ENCODE results near the genes IGFL2 and PRKD2.

- PRO-cap: bidirectional peak, plus-strand start at chr19:46132809, minus-strand start at chr19:46132544
- RAMPAGE, long total RNA: no peak
These were observed 7.9 kb upstream of the IGFL3 start for GRCh38 chr19:46132336-46132747.

DNA sequence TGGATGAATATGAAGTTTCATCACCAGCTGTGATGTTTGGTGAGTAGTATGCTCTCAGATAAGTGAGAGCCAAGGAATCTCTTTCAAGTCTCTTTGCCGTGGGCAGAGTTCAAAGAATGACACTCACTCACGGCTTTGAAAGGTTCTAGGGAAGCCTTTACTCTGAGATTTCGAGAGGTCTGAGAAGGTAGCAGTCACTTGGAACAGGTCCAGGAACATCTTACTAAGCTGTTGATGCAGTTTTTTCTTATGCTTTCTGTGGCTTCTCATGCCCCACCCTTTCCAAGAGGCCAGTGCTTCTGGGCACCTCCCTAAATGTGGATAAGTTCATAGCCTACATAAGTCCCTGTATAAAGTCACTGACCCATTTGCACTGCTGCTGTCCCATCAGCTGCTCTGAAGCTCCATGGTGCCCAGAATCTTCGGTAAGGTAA lies at the start of gene IGFL2:
IGFL2 (plus strand) TSS at position 366 of the 434 bp plus-strand sequence.
- PRO-cap: no peak
- RAMPAGE, long total RNA: no peak

DNA sequence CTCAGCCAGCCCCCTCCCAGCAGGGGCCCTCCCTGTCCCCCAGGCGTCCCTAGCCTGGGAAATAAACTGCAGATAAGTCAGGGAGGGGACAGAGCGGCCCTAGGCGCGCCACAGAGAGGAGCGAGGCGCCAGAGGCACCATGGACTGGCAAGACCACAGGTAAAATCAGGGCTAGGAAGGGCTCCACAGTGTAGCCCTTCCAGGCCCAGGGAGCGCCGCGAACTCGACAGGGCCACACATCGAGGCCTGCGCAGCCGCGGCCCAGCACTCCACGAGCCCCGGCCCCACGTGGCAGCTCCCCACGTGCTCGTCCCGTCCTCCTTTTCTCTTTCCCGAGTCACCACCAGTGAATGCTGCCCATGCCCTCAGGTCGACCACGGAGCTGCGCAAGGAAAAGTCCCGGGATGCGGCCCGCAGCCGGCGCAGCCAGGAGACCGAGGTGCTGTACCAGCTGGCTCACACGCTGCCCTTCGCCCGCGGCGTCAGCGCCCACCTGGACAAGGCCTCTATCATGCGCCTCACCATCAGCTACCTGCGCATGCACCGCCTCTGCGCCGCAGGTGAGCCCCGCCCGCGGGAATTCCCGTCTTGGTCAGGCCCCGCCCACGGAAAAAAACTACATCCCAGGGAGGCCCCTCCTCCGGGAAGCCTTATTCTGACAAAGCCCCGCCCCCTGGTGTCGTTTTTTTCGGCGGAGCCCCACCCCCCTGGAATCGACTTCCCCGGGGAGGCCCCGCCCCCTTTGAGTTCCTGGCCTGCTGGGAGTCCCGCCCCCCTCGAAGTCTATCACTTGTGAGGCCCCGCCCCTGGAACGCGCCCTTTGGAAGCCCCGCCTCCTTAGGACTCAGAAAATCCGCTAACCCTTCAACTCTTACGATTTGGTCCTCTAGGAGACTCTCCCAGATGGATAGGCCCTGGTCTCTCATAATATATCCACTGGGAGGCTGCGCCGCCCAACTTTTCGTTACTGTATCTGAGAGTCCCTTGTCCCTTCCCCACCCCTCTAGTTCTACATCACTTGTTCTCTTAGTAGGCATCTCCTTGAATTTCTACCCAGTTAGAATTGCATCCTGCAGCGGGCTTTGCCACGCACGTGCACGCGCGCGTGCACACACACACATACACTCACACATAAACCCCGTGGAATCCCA lies 7.1 kb downstream of the HIF3A start:
- PRO-cap: bidirectional peak, plus-strand start at position 91 of the sequence, minus-strand start at position 167 of the sequence; bidirectional peak, plus-strand start at position 874 of the sequence, minus-strand start at position 495 of the sequence
- RAMPAGE, long total RNA: no peak

DNA sequence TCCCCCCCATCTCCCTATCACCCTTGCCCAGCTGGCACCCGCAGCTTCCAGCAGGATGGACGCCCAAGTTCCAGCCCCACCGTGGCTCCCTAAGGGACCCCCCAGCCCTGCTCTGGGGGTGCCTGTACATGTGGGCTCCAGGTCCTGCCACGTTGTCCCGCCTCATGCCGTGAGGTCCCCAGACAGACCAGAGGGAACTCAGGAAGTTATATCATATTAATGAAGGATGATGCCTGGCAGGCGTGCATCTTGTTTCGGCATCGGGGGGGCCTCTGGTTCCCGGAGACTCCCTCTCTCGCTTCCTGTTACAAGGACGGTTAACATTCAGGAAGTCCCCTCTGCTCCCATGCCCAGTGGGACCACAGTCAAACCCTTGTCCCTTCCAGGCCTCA lies 1.6 kb upstream of the PTGIR start:
- PRO-cap: no peak
- RAMPAGE, long total RNA: no peak

- PRO-cap: bidirectional peak, plus-strand start at chr19:46648834, minus-strand start at chr19:46648671
- RAMPAGE, long total RNA: no peak
These were observed 12.4 kb downstream of the DACT3 start for GRCh38 chr19:46648469-46649115.

- PRO-cap: bidirectional peak, plus-strand start at chr19:46654975, minus-strand start at chr19:46654740
- RAMPAGE, long total RNA: no peak
These were observed 6.3 kb downstream of the DACT3 start for GRCh38 chr19:46654590-46655241.

DNA sequence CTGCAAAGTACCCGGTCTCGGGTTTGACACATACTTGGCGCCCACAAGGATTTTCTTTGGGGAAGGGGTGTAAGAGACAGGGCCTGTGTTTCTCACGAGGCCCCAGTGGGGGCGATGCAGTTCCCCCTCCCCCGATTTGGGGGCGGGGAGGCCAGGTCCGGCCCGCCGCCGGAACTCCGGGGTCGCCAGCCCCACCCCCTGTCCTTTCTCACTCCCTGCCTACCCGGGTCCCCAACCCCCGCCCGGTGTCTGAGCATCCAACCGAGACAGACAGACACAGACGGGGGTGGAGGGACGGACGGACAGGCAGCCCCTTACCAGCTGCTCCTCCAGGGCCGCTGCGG lies 512 bp downstream of the DACT3 start:
- PRO-cap: unidirectional peak, plus-strand start at position 277 of the sequence
- RAMPAGE, long total RNA: no peak

DNA sequence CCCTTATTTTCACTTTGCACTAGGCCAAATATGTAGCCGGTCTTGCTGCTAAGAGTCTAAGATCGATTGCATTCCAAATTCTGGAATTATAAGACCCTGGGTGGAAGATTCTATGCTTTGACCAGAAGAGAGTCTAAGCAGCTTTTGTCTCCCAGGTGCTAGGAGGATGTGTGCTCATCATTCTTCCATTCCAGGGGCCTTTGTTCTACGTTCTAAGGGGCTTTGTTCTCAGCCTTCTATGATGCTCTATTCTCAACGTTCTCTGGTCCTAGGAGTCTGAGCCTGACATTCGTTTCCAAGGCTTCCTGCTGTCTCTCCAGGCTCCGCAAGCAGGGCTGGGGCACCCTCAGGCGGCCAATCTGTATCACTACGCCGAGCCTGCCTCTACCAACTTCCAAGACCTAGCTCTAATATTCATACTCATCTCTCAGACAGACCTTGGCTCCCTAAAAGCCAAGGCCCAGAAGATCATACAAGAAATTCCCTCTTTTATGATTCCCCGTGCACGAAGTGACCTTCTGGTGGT lies 929 bp upstream of the DACT3 start:
- PRO-cap: unidirectional peak, minus-strand start at position 264 of the sequence
- RAMPAGE, long total RNA: no peak

GRCh38 chr19:46716678-46717847 lies at the start of gene PRKD2:
TSS of gene PRKD2 (minus strand) at chr19:46717114.
- PRO-cap: bidirectional peak, plus-strand start at chr19:46717251, minus-strand start at chr19:46717114; bidirectional peak, plus-strand start at chr19:46717447, minus-strand start at chr19:46717483
- RAMPAGE, long total RNA: no peak

- PRO-cap: no peak
- RAMPAGE, long total RNA: no peak
These were observed 1.4 kb upstream of the PRKD2 start for GRCh38 chr19:46717929-46719127.

GRCh38 chr19:46719128-46719943 lies 2.4 kb upstream of the PRKD2 start:
- PRO-cap: no peak
- RAMPAGE, long total RNA: no peak

GRCh38 chr19:46724963-46726039 lies 8.4 kb upstream of the PRKD2 start:
- PRO-cap: no peak
- RAMPAGE, long total RNA: no peak

DNA sequence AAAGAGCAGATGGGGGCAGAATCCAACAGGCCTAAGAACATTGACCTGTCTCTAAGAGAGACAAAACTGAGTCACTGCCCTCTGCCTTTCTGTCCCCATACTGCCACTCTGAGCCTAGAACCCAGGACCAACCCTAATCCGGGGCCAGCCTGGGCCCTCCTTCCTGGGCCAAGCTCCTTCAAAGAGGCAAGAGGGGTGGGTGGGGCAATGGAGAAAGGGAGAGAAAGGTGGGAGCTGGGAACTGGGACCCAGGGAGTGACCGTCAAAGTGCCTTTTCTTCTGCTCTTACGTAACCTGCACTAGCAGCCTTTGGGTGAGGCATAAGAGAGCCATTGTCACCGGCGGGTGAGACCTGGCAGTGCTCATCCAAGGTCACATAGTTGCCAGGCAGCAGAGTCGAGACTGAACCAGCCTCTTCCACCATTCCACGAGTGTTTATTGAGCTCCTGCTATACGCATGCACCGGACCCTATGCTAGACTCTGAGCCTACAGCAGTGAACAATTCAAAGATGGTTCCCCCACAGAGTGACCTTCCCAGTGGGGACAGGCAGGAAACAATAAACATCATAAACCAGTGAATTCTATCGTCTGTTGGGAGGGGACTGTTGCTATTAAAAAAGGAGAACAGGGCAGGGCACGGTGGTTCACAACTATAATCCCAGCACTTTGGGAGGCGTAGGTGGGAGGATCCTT lies 18.5 kb upstream of the STRN4 start:
- PRO-cap: no peak
- RAMPAGE, long total RNA: no peak

DNA sequence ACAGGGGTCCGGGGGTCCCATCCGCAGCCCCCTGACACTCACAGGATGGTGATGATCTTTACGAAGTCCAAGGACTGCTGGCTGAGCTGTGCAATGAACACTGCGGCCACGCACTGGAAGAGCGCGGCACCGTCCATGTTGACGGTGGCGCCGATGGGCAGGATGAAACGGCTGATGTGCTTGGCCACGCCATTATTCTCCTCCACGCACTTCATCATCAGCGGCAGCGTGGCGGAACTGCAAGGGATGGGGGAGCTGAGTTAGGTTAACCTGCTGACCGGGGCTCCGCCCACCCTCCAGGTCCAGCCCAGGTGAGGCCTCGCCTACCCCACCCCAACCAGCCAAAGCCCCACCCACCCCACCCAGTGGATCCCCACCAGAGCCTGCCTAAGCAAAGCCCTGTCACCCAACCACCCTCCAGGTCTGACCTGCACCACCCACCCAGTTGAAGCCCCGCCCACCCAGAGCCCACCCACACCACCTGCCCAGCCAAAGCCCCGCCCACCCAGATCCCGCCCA lies 11.2 kb downstream of the SLC1A5 start:
- PRO-cap: unidirectional peak, minus-strand start at position 239 of the sequence
- RAMPAGE, long total RNA: no peak

GRCh38 chr19:46784205-46785298 lies 3.8 kb downstream of the SLC1A5 start:
- PRO-cap: bidirectional peak, plus-strand start at chr19:46784496, minus-strand start at chr19:46784189; bidirectional peak, plus-strand start at chr19:46785079, minus-strand start at chr19:46784945
- RAMPAGE, long total RNA: no peak

- PRO-cap: bidirectional peak, plus-strand start at chr19:46859904, minus-strand start at chr19:46859911
- RAMPAGE, long total RNA: no peak
These were observed 1.2 kb upstream of the ARHGAP35 start for GRCh38 chr19:46859671-46859970.

GRCh38 chr19:46863707-46864869 lies 3.3 kb downstream of the ARHGAP35 start:
- PRO-cap: bidirectional peak, plus-strand start at chr19:46863726, minus-strand start at chr19:46863594; bidirectional peak, plus-strand start at chr19:46864137, minus-strand start at chr19:46864057
- RAMPAGE, long total RNA: no peak

- PRO-cap: no peak
- RAMPAGE, long total RNA: no peak
These were observed 14.7 kb downstream of the ARHGAP35 start for GRCh38 chr19:46875321-46876146.

GRCh38 chr19:46890127-46891154 lies 29.6 kb downstream of the ARHGAP35 start:
- PRO-cap: no peak
- RAMPAGE, long total RNA: no peak

DNA sequence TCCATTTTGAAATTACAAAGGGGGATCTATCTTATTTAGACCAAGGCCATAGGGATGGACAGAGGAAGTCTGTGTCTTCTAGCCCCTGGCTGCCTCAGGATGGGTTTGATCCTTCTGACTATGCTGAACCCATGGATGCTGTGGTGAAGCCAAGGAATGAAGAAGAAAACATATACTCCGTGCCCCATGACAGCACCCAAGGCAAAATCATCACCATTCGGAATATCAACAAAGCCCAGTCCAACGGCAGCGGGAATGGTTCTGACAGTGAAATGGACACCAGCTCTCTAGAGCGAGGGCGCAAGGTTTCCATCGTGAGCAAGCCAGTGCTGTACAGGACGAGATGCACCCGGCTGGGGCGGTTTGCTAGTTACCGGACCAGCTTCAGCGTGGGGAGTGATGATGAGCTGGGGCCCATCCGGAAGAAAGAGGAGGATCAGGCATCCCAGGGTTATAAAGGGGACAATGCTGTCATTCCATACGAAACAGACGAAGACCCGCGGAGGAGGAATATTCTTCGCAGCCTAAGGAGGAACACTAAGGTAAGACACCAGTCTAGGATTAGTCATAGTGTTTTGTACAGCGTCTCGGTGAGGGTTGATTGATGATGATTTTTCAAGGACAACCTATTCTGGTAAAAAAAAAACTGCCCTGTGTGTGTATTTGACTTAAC lies 61.2 kb downstream of the ARHGAP35 start:
- PRO-cap: no peak
- RAMPAGE, long total RNA: no peak